Mesenteric fat pad (tissue), 1 donor: ENCODE results near the genes RPL5 and BCAR3.

DNA sequence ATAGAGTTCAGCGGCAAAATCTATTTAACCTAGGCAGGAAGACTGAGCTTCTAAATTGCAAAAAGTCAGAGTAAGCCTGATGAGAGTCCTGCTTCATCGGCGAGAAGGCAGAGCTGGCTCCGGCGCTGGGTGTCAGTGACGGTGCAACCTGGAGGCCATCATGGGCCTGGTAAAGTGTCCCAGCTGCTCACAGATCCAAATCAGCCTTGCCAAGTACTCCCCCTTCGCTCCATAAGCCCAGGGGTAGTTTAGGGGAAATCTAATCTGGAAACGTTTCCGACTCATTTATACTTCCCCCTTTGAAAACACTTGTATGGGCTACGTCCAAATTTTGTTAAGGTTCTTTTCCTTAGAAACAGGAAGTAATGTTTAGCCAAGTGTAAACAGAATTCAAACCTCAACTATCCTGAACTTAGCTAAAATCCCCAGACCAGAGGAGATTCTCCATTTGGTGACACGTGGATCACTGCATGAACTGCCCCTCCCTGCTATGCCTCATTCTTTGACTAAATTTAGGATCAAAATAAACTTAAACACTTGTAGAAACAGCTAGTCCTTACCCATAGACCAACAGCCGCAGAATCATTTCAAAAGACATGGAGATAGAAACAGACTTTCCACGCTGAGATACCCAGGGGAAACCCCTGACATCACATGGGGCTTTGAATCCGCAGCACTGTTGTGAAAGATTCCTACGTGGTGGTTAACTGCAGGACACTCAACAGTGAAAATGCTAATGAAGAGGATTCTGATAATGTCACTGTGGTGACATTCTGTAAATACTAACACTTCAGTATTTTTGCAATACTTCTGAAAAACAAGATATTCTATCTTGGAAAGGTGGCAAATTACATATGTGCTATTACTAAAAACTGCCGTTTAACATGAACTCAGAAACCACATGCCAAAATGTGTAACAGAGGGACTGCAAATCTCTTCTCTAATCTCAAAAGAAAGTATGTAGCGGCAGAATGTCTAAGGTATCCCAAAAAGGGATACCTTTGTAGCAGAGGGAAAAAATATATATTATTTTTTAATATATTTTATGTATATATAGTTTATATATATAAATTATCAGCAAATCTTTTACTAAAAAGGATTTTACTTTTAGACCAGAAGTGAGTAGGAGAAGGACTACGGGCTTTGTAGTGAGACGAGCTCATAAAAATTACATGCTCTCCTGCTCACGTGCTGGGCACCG is 172.6 kb downstream of the TGFBR3 start:
- PRO-cap: unidirectional peak, minus-strand start at position 583 of the sequence

DNA sequence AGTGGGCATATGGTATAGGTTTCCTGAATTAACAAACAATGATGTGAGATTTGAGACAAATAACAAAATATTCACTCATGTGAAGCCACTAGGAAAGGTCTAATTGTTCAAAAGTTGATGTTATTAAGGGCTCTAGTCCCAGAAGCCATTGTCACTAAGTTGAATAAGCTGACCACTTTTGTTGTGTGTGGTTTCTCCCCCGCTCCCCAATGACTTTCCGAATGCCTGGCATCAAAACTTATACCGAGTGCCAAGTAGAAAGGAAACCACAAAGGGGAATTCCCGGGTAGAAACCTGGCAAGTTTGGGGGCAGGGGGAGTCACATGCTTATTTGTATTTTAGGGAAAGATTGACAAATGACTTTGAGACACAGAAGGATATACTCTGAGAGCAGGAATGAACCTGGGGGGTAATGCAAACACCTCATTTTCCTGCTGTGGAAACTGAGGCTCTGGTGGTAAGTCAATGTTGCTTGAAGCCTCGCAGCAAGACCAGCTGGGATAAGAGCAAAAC is 154.1 kb downstream of the TGFBR3 start:
- PRO-cap: no peak

DNA sequence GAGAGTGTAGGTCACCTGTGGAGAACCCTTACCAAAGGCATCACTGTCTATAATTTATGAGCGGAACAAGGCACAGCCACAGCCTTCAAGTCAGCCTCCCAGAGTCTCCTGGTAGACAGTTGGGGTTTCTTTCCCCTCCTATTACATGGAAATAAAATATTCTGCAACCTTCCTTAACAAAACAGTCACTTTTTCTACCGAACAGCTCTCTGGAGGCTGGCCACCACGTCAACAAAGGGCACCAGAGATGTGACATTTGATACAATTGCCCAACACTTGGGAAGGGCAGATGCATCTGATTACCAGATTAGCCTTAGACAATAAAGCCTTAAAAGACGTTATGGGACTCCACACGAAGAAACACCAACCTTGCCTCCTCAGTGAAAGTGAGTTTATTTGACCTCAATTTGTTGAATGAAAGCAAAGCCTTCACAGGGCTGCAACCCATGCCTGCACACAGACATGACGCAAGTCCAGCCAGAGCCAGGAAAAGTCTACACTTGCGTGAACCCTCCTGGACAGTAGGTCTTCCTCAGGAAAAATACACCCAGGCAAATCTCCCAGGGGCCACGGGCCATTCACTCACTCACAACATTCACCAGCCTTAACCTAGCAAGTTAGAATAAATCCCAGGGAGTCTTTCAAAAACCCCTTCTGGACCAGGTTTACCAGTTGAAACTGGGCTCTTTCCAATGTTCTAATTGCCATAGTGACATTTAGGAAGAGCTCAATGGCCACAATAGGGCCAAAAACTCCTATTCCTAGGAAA is 136.1 kb downstream of the TGFBR3 start:
- PRO-cap: no peak

DNA sequence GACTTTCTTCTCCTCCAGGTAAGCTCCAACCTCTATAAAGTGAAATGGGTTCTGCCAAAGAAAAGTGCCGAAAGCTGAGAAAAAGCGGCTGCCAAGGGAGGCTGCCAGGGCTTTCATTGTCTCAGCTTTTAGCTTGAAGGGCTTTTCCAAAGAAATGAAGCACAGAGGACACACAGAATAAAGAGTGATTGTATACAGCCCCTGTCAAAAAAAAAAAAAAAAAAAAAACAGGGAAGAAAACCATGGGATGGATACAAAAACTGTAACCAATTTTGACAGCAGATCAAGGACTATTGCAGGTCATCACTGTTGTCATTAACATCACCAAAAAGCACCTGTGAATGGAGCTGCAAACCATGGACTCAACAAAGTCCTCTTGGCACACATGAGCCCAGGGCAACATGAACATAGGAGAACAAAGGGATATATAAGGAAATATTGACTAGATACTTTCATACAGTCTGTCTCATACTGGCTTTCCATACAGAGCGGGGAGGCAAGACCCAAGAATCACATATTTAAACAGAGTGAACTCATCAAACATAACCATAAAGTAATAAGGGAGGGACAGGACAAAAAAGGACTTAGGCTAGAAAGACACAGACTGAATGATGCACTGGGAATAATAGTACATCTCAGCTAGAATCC is 126.6 kb downstream of the TGFBR3 start:
- PRO-cap: no peak

DNA sequence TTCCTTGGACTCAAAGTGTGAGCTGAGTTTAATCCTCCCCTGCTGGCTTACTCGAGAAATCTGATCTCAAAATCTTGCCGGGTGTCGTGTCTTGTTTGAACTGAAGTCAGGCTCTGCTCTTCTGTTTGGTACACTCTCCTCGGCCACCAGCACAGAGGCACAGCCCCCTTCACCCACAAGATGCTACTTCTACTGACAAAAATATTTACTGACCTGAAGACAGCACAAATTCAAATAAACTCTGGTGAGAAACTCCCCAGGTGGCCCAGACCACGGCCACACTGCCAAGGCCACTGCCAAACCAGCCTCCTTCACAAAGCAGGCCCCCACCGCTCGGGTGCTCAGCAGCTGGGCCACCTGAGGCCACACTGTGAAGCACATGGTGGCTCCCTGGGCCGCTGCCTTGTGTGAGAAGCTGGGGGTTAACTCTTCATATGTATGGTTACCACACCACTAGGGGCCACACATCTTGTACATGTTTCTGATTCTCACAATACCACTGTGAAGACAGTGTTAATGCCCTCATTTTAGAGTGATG is 80.6 kb downstream of the TGFBR3 start:
- PRO-cap: no peak

GRCh38 chr1:92672225-92672851 is 112.6 kb downstream of the EVI5 start:
- PRO-cap: no peak

DNA sequence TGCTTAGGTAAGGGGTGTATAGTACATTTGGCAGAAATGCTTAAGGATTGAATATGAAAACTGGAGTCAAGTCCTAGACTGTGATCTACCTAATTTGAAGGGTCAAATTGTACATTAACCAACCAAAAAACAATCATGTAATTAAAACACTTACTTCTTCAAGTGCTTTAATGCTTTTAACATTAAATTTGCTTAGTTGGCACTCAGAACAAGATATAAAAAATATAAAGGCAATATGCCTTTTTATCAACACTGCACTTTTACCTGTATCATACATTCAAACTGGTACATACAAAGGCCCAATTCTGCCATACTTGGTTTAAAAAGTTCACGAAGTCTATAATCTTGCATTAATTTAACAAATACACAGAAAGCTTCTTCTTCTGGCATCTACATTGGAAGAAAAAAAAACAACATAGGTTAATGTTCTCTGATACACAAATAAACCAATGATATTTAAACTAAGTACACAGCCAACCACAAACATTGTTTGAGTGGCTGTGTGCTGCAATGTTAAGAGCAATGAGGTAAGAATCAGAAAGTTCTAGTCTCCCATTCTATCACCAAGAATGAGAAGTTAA is 87.2 kb downstream of the EVI5 start:
- PRO-cap: no peak

DNA sequence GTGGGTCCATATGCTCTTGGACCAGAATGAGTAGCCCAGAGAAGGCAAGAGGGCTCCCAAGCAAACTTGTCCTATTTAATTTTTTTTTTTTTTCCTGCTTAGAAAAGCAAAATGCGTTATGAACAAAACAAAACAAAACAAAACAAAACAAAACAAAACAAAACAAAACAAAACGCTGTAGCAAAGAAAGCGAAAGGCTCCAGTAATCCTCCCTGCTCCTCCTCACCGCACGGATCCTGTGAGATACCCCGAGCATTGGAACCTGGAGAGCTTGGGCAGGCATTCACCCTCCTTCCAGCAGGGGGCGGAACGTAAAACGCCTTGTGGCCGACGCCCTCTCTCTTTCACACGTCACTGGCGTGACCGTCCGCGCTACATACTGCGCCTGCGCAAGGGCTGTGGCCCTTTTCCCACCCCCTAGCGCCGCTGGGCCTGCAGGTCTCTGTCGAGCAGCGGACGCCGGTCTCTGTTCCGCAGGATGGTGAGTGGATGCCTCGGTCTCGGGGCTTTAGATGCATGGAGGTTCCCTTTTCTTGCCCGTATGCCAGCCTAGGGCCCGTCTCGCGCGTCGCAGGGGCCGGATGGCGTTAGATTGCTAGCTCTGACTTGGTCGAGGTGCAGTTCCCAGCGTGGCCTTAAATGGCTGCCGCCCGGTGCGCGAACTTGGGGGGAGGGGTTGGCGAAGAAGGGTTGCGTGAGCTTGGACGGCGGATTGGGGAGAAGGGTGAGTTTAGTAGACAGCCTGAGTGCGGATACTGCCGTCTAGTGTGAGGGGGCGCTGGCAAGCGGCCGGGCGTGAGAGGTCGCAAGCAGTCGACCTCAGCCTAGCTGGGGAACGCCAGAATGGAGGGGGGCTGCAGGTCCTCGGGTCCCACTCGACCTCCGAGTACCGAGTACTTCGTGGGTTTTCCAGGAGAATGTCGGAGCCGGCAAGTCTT is at the start of gene RPL5:
Gene RPL5, plus strand, starts transcription at position 404 of the 938 bp plus-strand sequence.
- PRO-cap: unidirectional peak, plus-strand start at position 437 of the sequence

GRCh38 chr1:92843275-92844558 is 11.9 kb downstream of the RPL5 start:
- PRO-cap: no peak

DNA sequence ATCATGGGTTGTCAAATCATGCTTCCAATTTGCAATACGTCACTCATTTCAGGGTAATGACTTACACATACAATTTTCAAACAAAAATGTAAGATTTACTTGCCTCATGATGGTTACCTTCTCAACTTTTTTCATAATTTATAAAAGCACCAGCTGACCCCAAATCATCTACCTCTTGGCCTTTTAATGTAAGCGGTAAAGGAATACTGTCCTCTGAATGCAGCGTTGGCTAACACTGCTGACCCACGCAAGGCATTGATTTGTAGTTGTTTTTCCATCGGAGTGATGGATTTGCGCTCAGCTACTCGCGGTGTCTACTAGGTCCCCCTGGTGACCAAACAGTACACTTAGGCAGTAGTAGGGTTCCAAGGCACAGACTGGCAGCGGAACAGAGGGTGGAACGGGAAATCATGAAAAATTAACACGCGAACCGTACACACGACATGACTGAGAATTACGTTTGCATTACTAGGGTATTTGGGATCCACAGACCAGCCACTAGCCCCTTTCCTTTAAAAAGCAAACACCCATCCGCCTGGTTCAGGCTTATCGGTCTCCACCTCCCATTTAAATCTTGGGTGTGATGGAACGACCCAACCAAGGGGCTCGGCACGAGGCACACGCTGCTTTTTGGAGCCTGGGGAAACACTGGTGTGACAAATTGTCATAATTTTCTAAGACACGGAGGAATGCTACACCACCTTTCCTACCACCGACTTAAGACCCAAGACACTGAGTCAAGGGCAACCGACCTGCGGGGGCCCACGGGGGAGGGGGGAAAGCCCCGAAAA is 859 bp downstream of the DIPK1A start:
- PRO-cap: no peak

DNA sequence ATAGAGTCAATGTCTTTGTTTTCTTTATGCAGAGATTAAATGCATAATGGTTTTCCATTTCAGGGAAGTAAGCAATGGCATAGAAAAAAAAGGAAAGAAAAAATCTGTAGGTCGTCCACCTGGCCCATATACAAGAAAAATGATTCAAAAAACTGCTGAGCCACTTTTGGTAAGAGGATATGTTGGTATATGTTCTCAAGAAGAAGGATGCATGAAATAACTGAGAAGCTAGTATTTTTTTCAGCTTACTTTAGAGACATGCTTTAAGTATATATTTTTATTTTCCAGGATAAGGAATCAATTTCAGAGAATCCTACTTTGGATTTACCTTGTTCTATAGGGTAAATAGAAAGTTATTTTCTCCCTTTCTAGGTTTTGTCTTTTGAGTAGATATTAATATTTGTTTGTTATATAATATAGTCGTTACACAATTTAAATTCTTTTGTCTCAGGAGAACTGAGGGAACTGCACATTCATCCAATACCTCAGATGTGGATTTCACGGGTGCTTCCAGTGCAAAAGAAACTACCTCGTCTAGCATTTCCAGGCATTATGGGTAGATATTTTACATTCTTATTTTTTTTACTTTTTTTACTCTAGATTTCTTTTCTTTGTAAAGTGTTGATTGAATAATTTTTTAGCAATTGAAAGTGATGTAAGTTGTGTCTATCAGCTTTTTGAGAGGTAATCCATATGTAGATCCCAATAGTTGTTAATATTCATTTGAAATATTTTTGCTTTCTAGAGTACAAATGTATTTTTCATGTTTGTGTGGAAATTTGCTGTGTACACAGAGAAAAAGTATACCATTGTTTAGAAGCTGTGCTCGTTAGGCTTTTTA is 46.4 kb downstream of the TMED5 start:
- PRO-cap: no peak

DNA sequence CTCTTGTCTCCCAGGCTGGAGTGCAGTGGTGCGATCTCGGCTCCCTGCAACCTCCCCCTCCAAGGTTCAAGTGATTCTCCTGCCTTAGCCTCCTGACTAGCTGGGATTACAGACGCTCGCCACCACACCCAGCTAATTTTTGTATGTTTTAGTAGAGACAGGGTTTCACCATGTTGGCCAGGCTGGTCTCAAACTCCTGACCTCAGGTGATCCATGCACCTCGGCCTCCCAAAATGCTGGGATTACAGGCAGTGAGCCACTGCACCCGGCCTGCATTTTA is 67.7 kb upstream of the DR1 start:
- PRO-cap: no peak

DNA sequence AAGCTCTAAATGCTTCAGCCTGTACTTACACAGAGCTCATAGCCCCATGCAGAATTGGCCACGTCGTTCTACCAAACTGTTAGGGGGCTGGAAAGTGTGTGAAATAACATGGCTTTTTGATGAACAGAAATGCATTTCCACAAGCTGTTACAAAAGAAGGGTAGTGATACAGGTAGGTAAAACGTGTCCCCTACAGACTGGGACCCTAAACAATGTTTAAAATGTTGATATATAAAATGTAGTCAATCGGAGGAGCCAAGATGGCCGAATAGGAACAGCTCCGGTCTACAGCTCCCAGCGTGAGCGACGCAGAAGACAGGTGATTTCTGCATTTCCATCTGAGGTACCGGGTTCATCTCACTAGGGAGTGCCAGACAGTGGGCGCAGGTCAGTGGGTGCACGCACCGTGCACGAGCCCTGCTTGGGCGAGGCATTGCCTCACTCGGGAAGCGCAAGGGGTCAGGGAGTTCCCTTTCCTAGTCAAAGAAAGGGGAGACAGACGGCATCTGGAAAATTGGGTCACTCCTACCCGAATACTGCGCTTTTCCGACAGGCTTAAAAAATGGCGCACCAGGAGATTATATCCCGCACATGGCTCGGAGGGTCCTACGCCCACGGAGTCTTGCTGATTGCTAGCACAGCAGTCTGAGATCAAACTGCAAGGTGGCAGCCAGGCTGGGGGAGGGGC is 61.6 kb downstream of the FNBP1L start:
- PRO-cap: no peak

DNA sequence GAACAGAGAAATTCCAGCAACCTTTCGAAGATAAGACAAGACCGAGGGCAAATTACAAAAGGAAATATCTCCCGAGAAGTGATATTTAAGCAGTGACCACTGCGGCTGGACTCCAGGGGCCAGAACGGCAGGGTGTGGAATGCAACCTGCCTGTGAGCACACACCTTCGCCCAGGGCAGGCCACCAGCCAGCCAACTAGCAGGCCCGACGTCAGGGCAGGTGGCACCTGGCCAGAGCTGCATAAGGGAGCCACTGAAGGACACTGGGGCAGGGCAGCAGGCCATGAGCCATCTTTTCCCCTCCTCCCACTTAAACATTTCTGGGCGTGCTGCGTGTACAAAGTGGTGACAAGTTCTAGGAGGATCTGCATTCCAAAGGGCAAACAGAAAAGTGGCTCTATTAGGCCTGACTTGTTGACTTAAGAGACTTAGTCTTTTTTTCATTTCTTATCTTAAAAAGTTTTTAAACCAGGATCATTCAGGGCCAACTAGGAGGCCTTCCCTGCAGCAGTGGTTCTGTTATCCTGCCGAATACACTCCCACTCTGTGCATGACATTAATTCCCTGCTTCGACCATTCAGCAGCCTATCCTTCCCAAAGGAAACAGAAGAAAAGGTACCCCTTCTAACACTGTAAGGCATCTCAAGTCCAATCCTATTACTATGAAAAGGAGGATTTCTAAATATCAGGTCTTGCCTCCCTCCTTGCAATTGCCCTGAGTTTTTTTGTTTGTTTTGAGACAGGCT is 96.4 kb downstream of the BCAR3 start:
- PRO-cap: no peak

DNA sequence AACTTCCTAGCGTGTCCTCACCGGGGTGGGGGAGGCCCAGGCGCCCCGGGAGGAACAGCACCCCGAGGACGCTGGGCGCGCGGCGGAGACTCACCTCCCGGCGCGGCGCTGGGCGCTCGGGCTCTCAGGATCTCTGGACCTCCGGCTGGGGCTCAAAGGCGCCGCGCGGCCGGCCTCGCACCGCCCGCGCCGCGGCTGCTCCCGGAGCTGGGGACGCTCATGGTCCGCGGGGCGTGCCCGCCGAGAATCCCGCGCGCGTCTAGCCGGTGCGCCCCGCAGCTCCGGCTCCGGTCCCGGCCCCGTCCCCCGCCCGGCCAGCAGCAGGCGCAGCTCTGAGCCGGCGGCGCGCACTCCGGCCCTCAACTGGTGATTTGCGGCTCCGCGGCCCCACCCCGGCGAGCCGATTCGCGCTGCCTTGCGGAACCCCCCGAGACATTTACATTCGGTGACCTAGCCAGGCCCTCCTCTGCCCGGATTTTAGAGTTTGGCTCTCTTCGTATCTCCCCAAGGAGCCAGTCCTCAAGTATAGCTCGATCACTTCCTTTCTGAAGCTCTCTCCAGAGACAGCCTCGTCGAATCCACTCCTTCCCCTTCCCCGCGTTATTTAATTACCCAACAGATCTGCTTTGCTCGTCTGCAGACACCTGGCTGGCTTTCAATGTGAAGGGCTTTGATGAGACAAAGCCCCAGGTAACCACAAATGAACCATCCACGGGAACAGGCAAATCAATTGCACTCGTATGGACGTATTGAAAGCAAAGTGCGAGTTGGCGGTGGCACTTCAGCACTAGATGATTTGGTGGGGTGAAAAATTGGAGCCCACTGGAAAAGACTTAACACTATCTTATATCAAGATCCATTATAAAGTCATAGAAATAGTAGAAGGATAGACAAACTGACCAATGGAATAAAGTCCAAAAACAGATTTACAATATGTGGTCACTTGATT is at the start of gene BCAR3:
Gene BCAR3, minus strand, starts transcription at position 334 of the 949 bp plus-strand sequence.
- PRO-cap: unidirectional peak, minus-strand start at position 334 of the sequence; unidirectional peak, minus-strand start at position 373 of the sequence

DNA sequence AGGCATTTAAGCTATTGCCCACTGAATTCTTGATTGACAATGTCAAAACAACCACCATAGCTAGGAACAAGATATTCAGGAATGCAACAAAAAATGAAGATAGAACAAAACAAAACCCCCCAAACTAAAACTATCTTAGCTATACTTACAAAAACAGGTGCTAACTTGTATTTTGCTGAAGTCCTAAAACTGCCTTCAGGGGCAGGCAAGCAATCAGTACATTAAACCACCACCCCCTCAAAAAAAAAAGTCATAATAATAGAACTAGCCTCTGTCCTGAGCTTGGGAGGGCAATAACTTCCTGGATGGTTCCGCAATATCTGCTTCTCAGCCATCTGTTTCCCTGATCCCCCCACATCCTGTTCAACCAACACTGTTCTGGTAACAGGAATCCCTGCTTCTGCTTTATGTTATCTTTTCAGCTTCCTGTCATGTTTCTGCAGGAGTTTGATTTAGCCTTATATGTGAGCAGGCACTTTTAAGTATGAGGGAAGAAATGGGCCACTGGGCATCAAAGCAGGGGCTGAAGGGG is 62.2 kb downstream of the DNTTIP2 start:
- PRO-cap: no peak

DNA sequence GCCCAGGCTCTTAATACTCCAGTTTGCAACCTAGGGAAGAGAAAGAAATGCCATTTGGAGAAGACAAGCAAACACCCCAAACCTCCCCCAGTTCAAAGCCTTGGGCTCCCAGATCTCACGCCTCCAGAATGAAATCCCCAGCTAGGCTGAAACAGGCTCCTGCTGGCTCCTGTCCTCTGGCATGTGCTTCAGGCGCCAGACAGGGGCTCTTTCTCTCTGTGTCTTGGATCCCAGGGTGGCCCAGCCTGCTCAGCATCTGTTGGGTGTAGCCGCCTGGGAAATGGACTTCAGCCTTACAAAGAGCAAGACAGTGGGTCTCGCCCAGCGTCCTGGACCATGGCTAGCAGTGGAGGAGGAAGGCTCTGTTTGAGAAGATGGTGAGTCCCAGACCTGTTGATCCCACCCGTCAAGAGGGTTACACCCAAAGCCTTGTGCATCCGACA is 92.8 kb upstream of the GCLM start:
- PRO-cap: no peak

GRCh38 chr1:94025111-94025858 is 95.7 kb downstream of the ABCA4 start:
- PRO-cap: no peak

- PRO-cap: no peak
Observed at GRCh38 chr1:94101163-94101902, 19.6 kb downstream of the ABCA4 start.

DNA sequence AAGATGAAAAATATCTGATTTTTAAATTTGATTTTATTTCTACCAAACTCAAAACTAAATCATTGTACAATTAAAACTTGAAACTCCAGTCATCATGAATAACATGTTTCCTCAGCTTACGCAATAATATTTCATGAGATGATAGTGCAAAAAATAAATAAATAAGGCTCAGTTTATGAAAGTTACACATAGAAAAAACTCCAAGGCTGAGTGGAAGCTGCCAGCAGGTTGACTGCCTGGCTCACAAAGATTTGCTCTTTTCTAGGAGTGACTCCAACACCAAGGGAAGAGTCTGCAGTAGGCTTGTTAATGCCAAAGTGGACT is 4.7 kb upstream of the ABCA4 start:
- PRO-cap: no peak